HT-29 (cell line): ENCODE measurements around a stretch of chr4.

GRCh38 chr4:3880515-3880911 lies 114.3 kb downstream of the ADRA2C start:
- RAMPAGE, long total RNA: no peak

DNA sequence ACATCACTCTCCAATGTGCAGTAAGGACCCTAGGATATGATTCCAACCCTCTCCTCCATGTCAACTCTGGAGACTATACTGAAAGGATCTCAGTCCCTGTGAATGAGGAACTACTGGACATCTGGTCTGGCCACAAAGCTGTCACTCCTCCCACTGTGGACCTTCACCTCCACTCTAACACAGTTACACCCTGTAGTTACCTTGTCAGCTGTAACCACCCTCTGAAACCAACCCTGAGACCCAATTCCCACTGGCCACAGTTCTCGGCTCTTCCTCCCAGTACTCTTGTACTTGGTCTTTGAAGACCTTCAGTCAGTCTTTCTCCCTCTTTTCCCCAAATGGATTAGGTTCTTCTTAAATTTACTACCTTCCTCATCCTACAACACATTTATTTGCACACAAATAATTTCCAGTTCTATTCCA lies 2.8 kb downstream of the TMEM128 start:
- RAMPAGE, long total RNA: no peak

DNA sequence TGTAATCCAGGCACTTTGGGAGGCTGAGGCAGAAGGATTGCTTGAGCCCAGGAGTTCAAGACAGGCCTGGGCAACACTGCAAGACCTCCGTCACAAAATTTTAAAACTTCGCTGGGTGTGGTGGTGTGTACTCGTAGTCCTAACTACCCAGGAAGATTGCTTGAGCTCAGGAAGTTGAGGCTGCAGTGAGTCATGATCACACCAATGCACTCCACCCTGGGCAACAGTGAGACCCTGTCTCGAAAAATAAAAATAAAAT lies 20.1 kb downstream of the LYAR start:
- RAMPAGE, long total RNA: no peak

GRCh38 chr4:4385818-4386620 lies 883 bp upstream of the NSG1 start:
- RAMPAGE, long total RNA: no peak

GRCh38 chr4:4853808-4854028 lies 5.7 kb upstream of the MSX1 start:
- RAMPAGE, long total RNA: no peak

DNA sequence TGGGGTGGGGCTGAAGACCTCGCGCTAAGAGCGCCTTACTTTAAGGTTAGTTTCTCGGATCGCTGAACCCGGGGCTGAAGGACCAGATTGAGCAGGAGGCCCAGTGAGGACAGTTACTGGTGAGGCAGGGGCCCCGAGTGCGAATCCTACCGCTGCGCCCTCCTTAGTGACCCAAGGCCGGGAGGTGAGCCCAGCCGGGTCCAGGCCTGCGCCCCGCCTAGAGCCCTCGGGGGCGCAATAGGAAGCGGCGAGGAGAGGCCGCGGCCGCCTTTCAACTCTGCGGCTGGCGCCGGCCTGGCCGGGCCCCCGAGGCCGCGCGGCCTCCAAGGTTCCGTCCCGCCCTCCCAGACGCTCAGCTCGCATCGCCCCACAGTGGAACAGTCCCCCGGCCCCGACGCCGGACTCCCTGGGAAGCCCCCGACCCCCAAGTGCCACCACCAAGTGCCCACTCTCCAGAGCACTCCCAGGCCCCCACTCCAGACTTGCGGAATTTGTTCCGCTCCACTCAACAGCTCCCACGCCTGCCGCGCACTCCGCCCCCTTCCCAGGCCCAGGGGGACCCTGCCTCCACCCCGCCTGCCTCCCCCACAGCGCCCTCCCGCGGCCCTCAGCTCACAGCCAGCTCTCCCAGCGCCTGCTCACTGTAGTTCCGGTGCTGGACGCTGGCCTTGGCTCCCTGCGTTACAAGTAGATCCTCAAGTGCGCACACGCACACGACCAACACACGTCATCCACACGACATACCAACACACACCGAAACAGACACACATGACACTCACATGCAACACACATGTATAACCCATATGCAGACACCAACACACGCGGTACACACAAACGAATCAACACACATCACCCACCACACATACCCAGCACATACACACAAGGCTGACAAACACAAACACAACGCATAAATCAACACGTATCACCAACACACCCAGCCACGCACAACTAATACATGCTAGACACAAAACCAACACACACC lies 7.9 kb downstream of the MSX1 start:
- RAMPAGE, long total RNA: no peak

DNA sequence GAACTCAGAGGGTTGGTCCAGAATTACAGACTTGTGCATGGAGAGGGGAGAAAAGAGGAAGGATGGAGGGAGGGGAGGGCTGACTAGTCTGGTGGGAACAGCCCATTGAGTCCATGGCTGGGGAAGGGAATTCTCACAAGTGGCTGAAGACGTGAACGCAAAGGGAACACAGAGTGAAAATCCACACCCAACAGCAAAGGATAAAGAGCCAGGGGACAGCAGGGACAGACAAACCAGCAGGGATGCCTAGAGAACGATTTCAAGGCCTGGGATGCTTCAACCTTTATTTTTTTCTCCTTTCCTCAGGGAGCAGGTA lies 15.1 kb downstream of the CYTL1 start:
- RAMPAGE, long total RNA: no peak

DNA sequence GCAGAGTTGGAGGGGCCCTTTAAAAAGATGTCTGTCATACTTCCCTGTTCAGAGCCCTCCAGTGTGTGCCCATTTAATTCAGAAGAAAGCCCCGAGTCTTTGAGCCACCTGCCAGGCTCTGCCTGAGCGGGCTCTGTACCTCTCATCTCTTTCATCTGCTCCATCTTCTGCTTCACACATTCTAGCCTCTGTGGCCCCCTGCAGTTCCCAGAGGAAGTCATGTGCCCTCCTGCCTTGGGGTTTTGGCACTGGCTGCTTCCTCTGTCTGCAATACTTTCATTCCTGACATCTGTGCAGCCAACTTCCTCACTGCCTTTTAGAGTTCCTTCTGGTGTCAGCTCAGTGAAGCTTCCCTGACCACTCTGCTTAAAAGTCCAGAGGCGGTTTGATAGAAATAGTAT lies 6.2 kb upstream of the STK32B start:
- RAMPAGE, long total RNA: no peak

GRCh38 chr4:5204668-5205310 lies 153.5 kb downstream of the STK32B start:
- RAMPAGE, long total RNA: no peak

GRCh38 chr4:5485168-5485780 lies 223.1 kb downstream of the EVC2 start:
- RAMPAGE, long total RNA: no peak

DNA sequence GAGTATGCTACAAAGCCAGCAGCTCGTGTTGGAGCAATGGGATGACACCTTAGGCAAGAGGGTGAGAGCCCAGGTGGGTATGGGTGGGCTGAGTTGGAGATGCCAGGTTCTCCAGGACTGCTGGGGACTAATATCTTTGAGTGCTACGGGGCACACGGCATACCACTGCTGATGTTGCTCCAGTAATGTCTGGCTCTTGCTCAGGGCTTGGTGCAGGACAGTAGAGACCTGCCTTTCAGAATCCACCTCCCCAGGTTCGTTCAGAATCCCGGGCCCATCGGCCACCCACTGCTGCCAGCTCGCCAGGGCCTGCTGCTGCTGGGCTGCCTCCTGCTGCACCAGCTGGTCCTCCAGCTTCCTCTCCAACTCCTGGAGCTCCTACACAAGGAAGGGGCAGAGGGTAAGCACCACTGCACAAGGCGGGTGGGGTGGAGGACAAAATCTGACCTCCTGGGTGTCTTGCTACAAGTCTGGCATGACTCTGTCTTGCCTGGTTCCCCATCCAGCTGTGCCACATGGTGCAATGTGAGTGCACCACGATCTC lies 132.2 kb downstream of the EVC2 start:
- RAMPAGE, long total RNA: no peak

DNA sequence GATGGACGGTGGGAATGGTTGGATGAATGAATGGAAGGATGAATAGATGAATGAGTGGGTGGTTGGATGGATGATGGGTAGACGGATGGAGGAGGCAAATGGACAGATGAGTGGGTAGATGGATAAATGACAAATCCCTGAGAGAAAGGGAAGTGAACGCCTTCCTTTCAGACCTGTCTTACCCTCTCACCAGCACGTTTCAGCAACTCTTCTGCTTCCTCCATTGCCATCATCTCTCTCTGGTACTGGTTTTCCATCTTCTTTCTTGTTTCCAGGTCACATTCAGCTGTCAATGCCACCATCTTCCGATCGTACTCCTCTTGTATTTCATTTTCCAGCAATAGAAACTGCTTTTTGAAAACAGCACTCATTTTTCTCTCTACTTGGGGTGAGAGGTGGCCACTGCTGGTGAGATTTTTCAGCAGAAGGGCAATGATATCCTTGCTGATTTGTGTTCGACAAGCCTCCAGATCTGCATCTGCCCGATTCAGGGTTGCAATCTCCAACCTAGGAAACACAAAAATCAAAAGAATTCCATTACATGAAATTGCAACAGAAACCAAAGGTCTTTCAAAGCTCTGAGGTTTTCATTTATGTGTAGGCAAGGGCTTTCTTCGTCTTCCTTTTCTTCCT lies 67.9 kb downstream of the EVC2 start:
- RAMPAGE, long total RNA: no peak

DNA sequence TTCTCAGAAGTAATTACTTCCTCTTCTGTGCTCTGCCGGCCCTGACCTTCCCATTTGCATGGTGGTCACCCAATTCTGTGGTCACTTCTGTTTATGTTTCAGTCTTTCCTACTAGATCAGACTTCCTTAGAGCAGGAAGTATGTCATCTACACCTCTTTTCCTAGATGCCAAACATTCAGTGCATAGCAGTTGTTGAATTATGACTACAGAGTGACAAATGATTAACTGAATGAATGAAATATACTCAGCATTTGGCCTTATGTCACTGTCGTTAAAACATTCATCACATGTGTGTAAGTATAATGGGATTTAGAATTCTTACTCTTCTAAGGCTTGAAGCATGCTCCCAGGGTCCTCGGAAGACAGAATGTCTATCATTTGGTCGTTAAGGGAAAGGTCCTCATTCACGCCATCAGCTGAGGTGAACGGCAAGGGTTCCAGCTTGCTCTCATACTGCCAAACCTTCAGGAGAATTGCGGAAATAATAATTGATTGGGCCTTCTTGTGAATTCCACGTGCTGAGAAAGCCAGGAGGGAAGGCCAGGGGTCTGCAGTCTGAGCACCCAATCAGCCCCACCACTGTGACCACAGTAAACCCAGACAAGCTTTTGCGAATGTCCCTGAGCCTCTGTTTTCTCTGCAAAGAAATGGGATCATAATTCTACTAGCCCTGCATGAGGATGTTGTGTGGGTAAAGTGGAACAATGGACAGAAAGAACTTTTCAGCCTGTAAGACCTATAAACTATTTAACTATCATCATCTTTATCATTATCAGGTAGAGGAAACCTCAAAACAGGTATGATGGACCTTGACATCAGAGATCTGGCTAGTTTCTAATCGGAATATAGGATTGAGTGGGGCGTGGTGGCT lies 45.3 kb downstream of the EVC2 start:
- RAMPAGE, long total RNA: no peak

DNA sequence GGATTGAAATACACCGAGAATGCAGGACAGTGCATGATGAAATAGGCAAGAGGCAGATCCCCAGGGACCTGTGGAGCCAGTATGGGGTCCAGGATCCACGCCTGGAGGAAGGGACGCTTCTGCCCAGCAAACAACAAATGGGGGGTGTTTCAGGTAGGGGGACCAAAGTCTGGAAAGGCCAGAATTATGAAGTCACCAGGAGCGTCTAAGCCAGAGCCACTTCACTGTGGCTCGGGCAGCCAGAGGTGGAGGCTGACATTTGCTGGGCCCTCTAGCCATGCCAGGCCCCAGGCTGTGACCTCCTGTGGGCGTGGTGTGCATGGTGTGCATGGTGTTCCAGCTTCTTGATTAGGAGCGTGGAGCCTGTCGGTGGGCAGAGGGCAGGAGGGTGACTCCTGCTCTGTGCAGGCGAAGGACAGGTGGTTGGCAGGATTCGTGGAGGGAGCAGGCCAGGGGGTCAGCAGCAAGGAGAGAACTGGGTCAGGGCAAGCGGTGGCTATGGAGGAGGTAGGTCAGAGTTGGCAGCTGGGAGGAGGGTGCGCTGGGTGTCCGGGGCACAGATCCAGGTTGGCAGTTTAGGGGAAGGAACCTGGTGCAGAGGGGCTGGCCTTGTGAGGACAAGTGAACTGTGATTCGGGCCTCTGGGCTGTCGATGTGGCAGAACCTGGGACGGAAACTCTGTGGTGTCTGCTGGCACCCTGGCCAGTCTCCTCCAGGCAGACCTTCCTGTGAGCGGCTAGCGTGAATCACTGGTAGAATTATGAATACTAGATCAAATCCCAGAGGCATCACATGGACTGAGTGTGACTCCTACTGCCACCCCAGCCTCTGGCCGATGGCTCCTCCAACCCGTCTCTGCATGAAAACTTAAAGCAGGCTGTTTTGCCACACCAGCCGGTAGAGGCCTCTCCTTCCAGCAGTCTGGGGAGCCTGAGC lies 19.9 kb downstream of the EVC start:
- RAMPAGE, long total RNA: no peak

- RAMPAGE, long total RNA: no peak
Observed at GRCh38 chr4:5783268-5783631, 72.2 kb downstream of the EVC start.

DNA sequence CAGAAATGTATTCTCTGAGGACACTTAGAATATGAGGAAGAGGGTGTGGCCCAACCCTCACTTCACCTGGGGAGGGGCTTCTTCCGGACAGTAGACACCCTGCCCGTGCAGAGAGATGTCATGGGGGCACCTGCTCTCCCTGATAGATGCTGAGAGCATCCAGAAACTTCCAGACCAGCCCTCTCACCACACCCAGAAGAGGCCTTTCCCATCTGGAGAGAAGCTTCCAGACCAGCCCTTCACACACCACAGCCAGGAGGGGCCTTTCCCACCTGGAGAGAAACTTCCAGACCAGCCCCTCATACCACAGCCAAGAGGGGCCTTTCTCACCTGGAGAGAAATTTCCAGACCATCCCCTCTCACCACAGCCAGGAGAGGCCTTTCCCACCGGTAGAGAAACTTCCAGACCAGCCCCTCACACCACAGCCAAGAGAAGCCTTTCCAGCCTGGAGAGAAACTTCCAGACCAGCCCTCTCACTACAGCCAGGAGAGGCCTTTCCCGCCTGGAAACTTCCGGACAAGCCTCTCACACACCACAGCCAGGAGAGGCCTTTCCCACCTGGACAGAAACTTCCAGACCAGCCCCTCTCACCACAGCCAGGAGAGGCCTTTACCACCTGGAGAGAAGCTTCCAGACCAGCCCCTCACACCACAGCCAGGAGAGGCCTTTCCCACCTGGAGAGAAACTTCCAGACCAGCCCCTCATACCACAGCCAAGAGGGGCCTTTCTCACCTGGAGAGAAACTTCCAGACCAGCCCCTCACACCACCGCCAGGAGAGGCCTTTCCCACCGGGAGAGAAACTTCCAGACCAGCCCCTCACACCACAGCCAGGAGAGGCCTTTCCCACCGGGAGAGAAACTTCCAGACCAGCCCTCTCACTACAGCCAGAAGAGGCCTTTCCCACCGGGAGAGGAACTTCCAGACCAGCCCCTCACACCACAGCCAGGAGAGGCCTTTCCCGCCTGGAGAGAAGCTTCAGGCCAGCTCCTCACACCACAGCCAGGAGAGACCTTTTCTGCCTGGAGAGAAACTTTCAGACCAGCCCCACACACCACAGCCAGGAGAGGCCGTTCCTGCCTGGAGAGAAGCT lies 81.1 kb downstream of the CRMP1 start:
- RAMPAGE, long total RNA: no peak

GRCh38 chr4:6257039-6257937 lies 12.4 kb upstream of the WFS1 start:
- RAMPAGE, long total RNA: no peak

- RAMPAGE, long total RNA: no peak
Observed at GRCh38 chr4:6563446-6564289, 11.3 kb upstream of the MAN2B2 start.

GRCh38 chr4:6641738-6642431 lies 1.4 kb downstream of the MRFAP1 start:
- RAMPAGE, long total RNA: no peak

DNA sequence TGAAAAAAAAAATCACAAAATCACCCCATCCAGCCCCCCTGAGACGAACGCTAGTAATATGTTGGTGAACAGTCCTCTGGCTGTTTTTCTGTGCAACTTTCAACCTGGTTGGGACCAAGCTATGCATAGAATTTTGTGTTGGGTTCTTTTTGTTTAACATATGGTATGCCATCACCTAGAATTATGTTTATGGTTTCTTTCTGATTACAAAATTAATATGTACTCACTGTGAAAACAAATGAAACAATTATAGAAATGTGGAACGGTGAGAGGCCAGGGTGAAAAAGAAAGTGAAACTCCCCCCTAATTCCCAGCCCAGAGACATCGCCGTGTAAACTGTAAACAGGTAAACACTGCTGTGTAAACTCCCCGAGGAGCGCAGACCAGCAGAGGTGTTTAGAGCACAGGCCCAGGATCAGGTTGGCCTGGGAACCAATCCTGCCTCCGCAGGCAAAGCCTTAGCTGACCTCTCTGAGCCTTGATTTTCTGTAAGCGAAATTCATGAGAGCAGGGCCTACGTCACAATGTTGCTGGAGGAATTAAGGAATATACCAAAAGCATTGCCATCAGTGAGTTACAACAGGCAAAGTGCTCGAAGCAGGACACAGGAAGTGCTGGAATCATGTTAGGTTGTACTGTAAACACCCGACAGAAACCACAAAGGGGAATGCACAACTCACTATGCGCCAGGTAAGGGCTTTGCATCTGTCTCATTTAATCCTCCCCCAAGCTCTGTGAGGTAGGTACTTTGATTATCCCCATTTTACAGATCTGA lies 31.0 kb upstream of the KIAA0232 start:
- RAMPAGE, long total RNA: no peak